Transverse colon (tissue), 4 donors: ENCODE measurements around the genes MAOB, UBA1, SYN1 and SLC38A5.

GRCh38 chrX:43882145-43882941 is at the start of gene MAOB:
MAOB (minus strand) TSS chrX:43882450.
- PRO-cap = unidirectional peak, minus-strand start at chrX:43882434
- RAMPAGE, long total RNA, 4 experiments = start-site peak on the minus strand in 2 of 4 experiments, at chrX:43882410-43882459 at its widest, 20 to 57 reads per replicate

DNA sequence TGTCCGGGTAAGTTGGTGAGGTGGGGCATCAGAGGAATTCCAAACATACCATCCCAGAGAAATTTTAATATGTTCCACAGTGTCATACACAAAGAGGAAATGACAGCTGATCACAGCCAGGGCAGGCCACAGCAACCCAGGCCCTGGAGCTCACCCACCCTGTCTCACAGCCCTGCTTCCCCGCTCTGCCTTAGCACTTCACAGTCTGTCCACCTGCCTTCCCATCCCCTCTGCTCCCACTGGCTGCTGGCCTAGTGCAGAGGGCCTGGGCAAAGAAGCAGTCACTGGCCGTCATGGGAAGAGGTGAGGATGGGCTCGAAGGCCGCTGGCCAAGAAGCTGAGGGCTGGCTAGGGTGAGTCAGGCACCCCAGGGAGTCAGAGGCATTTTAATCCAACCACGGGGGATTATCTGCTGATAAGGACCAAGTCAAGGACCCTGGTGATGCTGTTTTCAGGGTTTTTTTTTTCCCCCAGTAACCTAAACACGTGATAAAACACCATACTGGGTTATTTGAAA is 3.1 kb downstream of the NDP start:
- PRO-cap = no peak
- RAMPAGE, long total RNA, 4 experiments = no peak in any of the 4 experiments

DNA sequence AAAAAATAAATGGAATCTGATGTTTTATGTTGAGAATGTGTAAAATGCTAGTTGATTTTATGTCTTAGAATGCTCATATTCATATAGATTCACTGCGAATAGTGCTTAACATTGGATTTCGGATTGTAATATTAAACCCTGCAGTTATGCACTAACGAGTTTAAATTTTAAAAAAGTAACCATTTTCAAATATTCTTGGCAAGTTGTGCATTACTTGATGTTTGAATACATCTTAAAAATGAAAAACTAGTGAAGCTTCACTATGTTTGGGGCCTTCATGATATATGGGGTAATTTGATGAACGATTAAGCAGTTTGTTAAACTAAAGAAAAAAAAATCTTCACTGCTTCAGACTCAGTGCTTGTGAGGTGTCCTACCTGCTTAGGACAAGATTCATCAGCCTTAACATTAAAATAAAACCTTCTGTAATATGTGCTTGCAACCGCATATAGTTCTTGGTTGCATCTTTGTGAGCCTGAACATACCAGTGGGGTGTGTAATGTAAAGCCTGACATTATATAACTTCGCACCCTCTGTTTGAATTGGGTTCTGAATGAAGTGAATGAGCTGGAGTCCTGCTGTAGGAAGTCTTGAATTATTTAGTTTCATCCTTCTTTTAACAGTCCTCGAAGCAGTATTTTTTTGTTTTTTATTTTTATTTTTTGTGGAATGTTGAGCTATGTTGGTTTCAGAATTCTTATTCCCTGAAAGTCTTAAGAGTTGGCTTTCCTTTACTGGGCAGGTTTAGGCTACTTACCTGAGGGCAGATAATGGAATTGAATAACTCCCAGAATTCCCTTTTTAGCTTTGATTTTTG is 3.0 kb downstream of the KDM6A start:
- PRO-cap = no peak
- RAMPAGE, long total RNA, 4 experiments = no peak in any of the 4 experiments

DNA sequence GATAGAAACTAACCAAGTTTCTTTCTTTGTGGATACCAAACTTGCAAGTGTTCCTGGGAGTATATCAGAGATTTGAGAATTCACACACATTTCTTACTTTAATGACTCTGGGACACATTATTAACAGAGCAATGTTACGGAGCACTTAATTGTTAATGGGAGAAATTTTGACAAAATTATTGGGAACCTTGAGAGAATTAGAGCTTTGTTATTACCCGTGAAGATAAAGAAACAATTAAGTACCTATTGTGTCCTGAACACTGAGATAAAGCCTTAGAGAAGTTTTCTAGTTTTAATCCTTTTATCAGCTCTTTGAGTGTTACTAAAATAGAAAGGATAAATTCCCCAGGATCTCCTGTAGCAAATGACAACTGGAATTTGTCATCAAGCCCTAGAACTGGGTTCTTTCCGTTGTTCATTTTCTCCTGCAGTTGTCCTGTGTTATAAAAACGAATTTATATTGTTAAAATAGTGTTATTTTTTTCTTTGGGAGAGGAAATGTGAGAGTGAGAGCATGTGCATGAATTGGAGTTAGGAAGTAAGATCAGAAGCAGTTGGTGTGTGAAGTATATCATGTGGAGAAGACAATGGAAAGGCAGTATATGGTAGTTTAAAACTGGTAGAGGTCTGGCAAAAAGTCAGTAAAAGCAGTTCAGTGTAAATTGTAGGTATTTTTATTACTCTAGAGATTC is 87.3 kb downstream of the KDM6A start:
- PRO-cap = no peak
- RAMPAGE, long total RNA, 4 experiments = start-site peak on the plus strand in 1 of 4 experiments, centred at position 337 of the sequence, 5 reads per replicate

DNA sequence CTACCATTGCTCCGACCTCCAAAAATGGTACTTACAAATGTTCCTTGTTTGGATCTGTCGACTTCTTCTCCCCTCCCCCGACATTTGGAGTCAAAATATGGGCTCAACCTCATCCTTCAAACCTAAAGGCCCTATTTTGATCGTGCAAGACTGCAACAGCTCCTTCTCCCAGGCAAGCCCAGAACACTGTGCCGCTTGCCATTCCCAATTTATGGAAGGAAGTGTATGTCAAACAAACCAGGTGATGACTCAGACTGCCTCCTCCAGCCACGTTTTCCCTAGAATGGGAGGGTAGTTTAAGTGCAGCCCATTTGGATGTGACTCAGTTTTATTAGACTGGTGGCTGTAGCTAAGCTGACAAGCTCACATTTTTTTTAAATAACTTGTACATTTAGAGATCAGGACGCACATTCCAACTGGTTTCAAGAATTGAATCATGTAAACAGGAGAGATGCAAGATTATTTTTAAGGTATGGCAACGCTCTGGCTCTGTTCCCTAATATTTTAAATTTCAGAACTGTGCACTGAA is 570.5 kb upstream of the DIPK2B start:
- PRO-cap = bidirectional peak, plus-strand start at position 334 of the sequence, minus-strand start at position 185 of the sequence
- RAMPAGE, long total RNA, 4 experiments = start-site peak on the minus strand in 1 of 4 experiments, centred at position 199 of the sequence, 123 reads per replicate

GRCh38 chrX:45774738-45775548 is 574.3 kb upstream of the DIPK2B start:
- PRO-cap = no peak
- RAMPAGE, long total RNA, 4 experiments = no peak in any of the 4 experiments

- PRO-cap = no peak
- RAMPAGE, long total RNA, 4 experiments = no peak in any of the 4 experiments
Observed at GRCh38 chrX:45781863-45782352, 581.2 kb upstream of the DIPK2B start.

DNA sequence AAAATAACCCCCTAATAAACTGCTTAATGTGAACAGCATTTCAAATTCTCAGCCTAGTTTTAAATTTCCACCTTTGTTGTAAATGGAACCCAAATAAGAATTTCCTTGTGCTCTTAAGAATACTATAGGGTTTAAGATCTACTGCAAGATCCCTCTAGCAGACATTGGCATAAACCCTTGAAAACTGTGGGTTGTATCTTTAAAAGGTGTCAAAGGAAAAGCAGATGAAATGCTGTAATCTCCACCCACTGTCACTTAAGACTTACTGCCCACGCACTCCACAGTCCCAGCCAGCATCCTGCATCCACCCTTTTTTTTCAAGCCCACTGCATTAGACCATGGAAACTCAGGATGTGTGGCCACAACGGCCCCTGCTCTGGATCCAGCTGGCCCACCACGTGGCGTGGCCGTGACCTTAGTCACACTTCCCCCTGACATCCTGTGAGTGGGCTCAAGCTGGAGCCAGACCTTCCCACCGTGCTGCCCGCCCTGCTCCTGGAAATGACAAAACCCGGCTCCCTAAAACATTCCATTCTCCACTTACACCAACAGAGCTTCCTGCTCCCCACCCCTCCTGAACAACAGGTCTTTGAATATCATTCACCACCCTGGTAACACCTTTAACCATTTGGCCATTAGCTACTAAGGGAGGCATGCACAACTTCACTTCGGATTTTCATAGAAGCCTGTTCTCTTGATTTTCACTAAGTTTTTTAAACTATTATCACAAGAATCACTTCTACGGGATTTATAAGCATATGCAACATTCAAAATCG is 588.2 kb upstream of the DIPK2B start:
- PRO-cap = no peak
- RAMPAGE, long total RNA, 4 experiments = no peak in any of the 4 experiments

- PRO-cap = no peak
- RAMPAGE, long total RNA, 4 experiments = no peak in any of the 4 experiments
Observed at GRCh38 chrX:46633440-46633683, 59.8 kb downstream of the CHST7 start.

- PRO-cap = no peak
- RAMPAGE, long total RNA, 4 experiments = no peak in any of the 4 experiments
Observed at GRCh38 chrX:46913545-46914078, 1.4 kb downstream of the JADE3 start.

DNA sequence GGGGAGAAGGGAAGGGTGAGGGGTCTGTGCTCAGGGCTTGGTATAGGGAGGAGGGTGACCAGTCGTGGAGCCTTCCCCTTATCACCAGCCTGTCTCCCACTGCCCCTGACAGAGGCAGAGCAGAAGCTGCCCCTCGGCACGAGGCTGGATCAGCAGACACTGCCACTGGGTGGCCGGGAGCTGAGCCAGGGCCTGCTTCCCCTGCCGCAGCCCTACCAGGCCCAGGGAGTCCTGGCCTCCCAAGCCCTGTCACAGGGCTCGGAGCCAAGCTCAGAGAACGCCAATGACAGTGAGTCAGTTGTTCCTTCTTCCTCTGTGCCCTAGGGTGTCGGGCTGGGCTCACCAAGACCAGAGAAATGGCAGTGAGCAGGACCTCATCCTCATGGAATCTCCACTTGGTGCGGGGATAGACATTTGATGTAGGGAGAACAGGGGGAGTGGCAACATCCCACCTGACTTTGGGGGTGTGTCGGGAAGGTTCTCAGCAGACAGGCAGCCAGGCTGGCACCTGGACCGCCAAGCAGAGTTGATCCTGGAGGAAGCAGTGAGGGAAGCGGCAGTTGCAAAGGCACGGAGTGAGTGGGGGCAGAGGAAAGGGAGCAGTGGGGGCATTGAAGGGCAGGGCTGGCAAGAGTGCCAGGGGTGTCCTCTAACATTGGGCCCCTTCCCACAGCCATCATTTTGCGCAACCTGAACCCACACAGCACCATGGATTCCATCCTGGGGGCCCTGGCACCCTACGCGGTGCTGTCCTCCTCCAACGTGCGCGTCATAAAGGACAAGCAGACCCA is 14.2 kb upstream of the UBA1 start:
- PRO-cap = no peak
- RAMPAGE, long total RNA, 4 experiments = no peak in any of the 4 experiments

DNA sequence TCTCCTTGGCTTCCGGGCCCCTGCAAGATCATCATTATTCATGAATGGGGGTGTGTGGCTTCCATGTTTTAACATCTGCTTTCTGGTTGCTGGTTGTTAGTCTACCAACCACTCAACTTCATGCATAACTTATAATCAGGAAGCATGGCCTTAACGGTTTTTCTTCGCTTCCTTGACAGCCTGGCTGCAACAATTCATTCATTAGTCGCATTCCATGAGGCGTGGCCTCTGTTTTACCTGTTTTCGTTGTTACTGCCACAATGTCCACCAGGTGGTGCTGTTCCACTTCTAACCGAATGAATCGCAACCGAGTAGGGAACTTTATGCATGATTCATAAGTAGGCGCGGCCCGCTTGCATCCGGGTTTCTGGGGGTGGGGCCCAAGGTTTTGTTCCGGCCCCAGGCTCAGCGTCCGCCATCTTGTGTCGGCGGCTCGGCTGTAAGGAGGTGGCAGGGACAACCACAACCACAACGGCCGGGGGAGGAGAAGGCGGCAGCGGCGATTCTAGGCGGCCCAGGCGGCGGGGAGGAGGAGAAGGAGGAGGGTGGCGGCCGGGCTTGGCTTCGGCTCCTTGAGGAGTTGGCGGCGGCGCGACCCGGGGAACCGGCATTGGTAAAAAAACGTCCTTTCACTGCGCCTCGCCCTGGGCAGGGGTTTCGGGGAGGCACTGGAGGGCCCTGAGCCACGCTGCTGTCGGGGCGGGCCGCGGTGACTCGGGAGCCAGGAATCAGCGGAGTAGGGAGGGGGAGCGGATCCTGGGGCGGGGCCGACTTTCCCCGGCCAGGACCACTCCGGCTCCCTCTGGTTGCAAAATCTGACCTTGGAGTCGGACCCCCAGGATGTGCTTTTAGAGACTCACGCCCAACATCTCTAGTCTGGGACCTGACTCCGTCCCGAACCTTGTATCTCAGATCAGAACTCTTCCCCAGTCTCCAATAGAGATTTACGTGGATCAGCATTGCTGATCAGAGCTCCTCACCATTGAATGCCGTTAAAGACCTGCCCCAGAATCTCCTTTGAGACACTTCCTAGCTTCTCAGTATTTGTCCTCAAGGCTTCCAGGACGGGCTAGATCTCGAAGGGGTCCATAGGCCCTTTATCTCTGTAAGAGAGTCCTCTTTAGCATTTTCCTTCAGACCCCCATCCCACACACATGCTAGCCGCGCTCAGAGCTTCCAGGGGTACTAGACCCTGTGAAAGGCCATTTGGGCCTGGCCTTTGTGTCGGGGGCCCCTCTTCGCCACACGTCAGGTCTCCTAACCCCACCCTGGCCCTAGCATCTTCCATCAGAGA is at the start of gene UBA1:
TSS of gene UBA1 (plus strand) at position 418 of the 1,294 bp plus-strand sequence.
- PRO-cap = unidirectional peak, plus-strand start at position 471 of the sequence
- RAMPAGE, long total RNA, 4 experiments = start-site peak on the plus strand in 4 of 4 experiments, centred at positions 415 to 427 of the sequence, 25 to 213 reads per replicate

DNA sequence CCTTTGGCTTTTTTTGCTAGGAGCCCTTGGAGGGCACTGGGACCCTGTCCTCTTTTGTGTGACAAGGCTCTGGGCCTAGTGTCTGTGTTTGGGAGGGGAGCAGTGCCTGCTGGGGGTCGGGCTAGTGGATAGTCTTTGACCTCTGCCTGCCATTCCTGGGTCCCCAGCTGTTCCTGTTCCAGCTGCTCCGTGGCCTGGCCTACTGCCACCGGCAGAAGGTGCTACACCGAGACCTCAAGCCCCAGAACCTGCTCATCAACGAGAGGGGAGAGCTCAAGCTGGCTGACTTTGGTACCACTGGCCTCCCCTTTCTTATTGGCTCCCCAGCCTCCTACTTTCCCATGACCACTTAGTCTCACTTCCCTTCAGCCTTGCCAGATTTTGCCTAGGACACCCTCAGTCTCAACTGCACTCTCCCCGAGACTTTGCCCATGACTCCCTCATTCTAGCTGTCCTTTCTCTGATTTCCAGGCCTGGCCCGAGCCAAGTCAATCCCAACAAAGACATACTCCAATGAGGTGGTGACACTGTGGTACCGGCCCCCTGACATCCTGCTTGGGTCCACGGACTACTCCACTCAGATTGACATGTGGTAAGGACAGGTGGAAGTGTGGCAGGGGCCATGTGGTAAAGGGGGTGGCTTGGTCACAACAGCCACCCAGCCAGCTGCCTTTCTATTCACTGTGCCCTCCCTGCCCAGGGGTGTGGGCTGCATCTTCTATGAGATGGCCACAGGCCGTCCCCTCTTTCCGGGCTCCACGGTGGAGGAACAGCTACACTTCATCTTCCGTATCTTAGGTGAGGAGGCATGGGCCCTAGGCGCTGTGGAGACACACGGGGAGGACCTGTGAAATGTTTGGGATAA is 6.5 kb upstream of the USP11 start:
- PRO-cap = no peak
- RAMPAGE, long total RNA, 4 experiments = no peak in any of the 4 experiments

GRCh38 chrX:47226982-47227525 is 5.8 kb upstream of the USP11 start:
- PRO-cap = no peak
- RAMPAGE, long total RNA, 4 experiments = no peak in any of the 4 experiments

DNA sequence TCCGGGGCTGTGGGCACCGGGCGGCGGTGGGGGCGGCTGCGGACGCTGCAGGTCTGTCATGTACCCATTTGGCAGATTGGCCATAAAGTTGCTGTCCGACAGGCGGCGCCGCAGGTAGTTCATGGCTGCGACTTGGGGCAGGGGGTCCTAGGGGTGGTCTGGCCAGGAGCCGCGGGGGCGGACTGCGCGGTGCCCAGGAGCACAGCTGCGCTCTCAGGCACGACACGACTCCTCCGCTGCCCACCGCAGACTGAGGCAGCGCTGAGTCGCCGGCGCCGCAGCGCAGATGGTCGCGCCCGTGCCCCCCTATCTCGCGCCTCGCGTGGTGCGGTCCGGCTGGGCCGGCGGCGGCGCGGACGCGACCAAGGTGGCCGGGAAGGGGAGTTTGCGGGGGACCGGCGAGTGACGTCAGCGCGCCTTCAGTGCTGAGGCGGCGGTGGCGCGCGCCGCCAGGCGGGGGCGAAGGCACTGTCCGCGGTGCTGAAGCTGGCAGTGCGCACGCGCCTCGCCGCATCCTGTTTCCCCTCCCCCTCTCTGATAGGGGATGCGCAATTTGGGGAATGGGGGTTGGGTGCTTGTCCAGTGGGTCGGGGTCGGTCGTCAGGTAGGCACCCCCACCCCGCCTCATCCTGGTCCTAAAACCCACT is at the start of gene SYN1:
TSS of gene SYN1 (minus strand) at position 252 of the 647 bp plus-strand sequence.
- PRO-cap = no peak
- RAMPAGE, long total RNA, 4 experiments = no peak in any of the 4 experiments

DNA sequence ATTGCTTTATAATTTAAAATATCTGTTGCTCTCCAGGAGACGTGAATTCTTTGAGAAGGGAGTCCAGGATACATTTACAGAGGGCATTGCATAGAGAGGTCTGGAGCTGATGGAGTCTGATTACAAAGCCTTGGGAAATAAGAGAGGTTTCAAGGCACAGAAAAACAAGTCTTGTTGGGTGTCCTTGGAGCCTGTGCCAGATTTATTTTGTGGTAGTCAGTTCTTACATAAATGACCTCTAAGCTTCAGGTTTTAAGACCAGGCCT is 48.4 kb upstream of the UXT start:
- PRO-cap = no peak
- RAMPAGE, long total RNA, 4 experiments = no peak in any of the 4 experiments

DNA sequence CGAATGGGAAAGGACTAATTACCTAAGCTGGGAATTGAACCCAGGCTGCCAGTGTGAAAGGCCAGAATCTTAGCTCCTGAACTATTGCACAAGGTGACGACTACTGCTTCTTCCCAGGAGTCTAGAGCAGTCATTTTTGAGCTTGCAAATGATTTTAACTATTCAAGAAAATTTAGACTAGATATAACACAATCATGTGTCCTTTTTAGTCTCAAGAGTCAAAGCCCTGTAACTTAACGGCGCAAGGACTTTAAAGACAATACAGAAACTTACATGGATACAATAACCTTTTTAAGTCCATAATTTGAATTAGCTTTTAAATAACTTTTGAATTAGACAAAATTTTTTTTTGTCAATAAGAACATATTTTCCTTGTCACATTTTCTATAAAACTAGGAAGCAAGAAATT is 34.0 kb upstream of the ZNF81 start:
- PRO-cap = no peak
- RAMPAGE, long total RNA, 4 experiments = no peak in any of the 4 experiments

GRCh38 chrX:48469900-48470613 is at the start of gene SLC38A5:
SLC38A5 (minus strand) TSS chrX:48470260.
- PRO-cap = no peak
- RAMPAGE, long total RNA, 4 experiments = no peak in any of the 4 experiments

- PRO-cap = no peak
- RAMPAGE, long total RNA, 4 experiments = no peak in any of the 4 experiments
Observed at GRCh38 chrX:48487596-48488163, 11.7 kb downstream of the FTSJ1 start.

DNA sequence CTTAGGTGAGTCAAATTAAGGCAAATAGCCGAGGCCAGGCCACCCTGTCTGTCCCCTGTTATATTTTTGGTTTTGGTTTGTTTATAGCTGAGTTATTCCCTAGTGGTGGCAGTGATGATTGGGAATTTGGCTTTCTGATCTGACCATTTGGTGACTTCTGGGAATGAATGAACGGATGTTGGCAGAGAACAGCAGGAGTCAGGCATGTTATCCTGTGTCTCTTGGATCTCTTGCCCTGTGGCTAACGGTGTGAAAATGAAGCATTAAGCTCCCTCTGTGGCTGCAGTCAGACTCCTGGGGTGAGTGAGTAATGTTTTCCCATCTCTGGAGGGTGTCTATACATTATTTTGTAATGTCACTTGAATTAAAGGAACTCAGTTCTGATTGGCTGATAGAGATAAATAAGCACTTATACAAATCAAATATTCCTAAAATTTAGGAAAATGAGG is 20.6 kb downstream of the WDR13 start:
- PRO-cap = no peak
- RAMPAGE, long total RNA, 4 experiments = no peak in any of the 4 experiments